Measurements from ENCODE around the genes PLEKHG4B and SLC6A3.

DNA sequence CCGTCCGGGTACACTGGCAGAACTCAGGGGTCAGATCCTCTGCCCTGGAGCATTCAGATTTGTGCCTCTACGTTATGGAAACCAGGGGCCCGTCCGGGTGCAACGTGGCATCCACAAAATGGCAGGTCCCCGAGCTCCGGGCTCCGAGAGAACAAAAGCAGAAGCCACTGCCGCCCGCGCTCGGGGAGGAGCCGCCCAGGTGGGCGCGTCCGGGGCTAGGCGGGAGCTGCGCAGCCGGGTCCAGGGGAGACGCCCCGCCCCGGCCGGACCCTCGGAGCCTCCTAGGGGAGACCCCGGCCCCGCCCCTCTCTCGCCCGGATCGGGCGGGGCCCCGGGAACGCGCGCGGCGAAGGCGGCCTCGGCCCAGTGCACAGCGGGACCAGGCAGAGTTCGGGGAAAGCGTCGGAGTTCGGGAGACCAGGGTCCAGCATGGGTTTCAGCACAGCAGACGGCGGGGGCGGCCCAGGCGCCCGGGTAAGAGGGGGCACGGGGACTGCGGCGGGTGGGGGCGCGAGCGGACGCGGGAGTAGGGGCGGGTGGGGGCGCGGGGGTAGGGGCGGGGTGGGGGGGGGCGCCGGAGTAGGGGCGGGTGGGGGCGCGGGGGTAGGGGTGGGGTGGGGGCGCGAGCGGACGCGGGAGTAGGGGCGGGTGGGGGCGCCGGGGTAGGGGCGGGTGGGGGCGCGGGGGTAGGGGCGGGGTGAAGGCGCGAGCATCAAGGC is at the start of gene PLEKHG4B:
Gene PLEKHG4B, plus strand, starts transcription at position 366 of the 719 bp plus-strand sequence.
- PRO-cap, result no peak

DNA sequence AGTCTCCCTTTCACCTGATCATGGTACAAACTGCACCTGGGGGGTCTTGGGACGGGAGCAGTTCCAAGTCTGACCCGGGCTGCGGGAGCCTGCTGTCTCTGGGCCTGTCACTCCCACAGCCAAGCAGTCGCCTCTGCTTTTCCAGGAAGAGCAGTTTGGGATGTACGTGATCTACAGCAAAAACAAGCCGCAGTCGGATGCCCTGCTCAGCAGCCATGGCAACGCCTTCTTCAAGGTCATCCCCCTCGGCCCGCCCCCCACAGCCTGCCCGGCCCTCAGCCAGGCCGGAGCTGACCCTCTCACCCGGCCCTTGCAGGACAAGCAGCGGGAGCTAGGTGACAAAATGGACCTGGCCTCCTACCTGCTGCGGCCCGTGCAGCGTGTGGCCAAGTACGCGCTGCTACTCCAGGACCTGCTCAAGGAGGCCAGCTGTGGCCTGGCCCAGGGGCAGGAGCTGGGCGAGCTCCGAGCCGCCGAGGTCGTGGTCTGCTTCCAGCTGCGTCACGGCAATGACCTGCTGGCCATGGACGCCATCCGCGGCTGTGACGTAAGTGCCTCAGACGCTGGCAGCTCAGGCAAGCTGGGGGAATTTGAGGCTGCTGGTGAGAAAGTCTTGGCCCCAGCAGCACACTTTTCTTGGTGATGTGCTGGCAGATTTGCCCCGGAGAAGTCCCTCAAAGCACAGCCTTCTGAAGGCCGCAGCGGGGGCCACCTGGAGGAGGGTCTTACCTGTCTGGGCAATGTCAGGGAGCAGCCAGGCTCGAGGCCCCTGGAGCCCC is 20.2 kb upstream of the LRRC14B start:
- PRO-cap, result no peak

DNA sequence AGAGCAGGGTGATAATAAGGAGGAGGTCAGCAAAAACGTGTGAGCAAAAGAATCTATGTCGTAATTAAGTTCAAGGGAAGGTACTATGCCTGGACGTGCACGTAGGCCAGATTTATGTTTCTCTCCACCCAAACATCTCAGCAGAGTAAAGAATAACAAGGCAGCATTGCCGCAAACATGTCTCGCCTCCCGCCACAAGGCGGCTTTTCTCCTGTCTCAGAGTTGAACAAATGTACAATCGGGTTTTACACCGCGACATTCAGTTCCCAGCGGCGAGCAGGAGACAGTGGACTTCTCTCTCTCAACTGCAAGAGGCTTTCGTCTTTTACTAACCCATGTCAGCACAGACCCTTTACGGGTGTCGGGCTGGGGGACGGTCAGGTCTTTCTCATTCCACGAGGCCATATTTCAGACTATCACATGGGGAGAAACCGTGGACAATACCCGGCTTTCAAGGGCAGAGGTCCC is 5.7 kb downstream of the LRRC14B start:
- PRO-cap, result no peak

GRCh38 chr5:243267-244415 is 25.5 kb downstream of the SDHA start:
- PRO-cap, result no peak

DNA sequence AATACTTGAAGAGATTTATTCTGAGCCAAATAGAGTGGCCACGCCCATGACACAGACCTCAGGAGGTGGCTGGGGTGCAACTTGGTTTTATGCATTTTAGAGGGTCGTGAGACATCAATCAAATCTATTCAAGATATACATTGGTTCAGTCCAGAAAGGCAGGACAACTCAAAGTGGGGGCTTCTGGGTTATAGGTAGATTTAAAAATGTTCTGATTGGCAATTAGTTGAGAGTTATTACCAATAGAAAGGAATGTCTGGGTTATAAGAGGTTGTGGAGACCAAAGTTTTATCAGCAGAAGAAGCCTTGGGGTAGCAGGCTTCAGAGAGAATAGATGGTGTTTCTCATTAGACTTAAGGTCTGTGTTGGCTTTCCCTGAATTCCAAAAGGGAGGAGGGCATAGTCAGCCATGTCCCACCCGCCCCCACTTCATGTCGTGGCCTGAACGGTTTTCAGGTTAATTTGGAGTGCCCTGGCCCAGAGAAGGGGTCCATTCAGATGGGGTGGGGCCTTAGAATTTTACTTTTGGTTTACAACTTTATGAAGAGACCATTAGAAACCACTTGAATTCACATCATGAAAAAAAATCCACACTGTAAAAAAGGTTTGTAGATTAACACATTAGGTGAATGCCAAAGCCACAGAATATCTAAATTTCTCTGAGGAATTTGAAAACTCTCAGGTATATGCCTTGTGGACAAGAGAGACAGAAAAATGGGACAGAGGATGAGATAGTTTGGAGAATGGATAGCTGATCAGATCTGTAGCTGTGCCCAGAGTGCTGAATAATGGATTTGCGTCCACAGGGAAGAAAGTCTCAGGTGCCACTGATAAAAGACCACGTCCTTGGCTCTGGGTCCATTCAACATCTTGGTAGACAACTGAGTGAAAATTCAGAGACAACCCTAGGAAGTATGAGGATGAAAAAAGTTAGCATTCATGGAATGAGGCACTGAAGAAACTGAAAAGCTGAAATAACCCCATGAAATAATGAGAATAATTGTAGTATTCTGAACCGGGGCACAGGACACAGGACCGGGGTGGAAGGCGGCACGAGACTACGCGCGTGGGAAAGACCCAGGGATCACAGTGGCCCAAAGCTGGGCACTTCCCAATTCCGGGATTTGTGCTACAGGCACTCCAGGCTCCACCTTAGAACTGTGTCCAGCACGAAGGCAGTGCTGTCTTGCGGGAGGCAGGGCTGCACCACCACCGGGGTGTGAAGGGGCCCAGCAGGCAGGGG is 1.7 kb upstream of the PDCD6 start:
- PRO-cap, result no peak

GRCh38 chr5:292790-293471 is 21.5 kb downstream of the PDCD6 start:
- PRO-cap, result no peak

GRCh38 chr5:532471-533252 is 8.4 kb upstream of the SLC9A3 start:
- PRO-cap, result no peak

DNA sequence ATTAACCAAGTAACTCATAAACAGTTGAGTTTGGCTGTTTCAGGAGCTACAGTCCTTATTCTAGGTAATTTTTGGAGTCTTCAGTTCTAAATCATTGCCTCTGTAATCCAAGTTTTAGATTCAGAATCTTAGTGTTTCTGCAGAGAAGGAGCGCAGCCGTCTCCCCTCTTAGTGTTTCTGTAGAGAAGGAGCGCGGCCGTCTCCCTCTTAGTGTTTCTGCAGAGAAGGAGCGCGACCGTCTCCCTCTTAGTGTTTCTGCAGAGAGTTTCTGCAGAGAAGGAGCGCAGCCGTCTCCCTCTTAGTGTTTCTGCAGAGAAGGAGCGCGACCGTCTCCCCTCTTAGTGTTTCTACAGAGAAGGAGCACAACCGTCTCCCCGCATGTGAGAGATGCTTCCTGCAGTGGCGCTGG is 10.7 kb downstream of the CEP72 start:
- PRO-cap, result no peak

- PRO-cap, result no peak
These were observed 567 bp downstream of the TPPP start for GRCh38 chr5:692453-693116.

DNA sequence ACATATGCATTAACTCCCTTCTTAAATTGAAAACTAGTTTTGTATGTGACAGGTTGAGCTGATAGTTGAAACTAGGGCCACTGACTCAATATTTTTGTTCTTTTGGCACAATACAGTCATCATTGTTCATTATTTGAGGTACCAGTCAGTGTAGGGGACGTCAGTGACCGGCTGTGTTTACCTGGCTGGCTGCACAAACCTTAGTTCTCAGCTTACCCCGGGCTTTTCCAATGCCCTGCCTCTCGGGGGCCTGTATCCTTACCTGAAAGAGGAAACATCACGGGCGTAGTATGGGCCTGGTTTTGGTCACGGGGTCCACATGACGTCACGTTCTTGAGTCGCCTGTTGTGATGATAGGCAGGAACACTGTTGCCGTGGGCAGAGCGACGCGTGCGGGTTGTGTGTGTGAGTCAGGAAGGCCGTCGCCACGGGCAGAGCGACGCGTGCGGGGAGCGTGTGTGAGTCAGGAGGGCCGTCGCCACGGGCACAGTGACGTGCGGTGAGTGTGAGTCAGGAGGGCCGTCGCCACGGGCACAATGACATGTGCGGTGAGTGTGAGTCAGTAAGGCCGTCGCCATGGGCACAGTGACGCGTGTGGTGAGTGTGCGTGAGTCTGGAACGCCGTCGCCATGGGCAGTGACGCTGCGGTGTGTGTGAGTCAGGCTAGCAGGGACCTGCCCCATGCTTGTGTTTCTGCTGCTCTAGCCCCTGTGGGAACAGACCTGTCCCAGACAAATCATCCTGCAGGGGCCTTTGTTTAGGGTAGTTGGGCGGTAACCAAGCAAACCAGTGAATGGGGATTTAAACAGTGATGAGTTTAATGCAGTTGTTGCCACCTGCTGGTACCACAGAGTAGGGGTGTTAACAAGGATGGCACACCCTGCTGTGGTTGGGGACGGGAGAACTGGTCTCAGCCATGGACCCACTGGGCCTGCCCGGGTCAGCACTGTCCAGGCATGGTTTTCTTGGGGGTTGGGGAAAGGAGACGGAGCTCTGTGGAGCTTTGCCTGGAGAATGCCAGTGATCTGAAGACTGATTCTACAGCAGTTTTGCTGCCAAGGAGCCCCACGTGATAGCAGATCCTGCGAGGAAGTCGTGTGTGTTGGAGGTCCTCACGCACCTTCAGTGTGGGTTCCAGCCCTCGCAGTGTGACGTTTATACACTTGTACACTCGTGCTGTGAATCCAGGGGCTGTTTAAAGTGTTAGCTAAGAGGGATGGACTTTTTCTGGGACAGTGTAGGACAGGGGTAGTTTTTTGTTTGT is 19.8 kb downstream of the TRIP13 start:
- PRO-cap, result no peak

GRCh38 chr5:948219-948876 is 55.7 kb downstream of the TRIP13 start:
- PRO-cap, result no peak

- PRO-cap, result no peak
These were observed 51.8 kb upstream of the NKD2 start for GRCh38 chr5:956858-957212.

GRCh38 chr5:1108082-1109217 is 3.4 kb downstream of the SLC12A7 start:
- PRO-cap, result no peak

GRCh38 chr5:1224952-1225368 is 221 bp upstream of the SLC6A18 start:
- PRO-cap, result no peak

- PRO-cap, result no peak
These were observed at the start of gene SLC6A3 for GRCh38 chr5:1445307-1445694. SLC6A3 (minus strand) TSS chr5:1445440.

- PRO-cap, result no peak
These were observed 25.6 kb upstream of the SLC6A3 start for GRCh38 chr5:1470432-1471722.

DNA sequence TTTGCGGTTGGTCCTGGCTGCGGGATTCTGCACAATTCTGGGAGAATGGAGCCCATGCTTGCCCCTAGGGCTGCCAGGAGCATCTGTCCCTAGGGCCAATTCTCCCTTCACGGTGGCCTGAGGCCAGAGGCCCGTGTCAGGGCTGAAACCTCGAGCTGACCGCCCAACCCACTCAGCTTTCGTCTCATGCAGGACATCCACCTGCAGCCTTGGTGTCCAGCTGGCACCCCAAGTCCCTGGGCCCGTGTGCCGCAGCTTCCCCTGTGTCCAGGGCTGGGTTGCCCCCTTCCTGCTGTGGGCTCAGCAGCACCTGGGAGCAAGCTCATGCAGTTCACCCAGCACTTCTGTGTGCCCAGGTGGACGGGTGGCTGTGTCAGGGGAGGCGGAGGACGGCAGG is 39.2 kb downstream of the LPCAT1 start:
- PRO-cap, result no peak

DNA sequence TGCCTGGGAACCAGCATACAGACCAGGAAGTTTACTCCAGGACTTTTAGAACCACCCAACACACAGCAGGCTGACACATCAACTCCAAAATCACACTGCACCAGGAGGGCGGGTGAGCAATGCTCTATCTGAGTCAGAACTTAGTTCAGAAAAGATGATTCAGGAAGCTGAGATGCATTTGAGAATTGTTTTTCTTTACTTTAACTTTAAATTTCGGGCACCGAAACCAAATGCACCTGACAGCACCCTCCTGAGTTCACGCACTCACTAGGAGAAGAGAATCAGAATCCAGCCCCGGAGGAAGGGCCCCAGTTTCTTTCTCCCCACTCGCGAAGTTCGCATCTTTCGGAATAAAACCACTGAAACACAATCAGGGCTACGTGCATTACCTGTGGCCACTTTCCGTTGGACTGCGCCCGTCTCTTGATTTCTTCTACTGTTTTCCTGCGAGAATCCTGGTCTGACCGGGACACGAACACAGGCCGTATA is 34.4 kb downstream of the LPCAT1 start:
- PRO-cap, result no peak

DNA sequence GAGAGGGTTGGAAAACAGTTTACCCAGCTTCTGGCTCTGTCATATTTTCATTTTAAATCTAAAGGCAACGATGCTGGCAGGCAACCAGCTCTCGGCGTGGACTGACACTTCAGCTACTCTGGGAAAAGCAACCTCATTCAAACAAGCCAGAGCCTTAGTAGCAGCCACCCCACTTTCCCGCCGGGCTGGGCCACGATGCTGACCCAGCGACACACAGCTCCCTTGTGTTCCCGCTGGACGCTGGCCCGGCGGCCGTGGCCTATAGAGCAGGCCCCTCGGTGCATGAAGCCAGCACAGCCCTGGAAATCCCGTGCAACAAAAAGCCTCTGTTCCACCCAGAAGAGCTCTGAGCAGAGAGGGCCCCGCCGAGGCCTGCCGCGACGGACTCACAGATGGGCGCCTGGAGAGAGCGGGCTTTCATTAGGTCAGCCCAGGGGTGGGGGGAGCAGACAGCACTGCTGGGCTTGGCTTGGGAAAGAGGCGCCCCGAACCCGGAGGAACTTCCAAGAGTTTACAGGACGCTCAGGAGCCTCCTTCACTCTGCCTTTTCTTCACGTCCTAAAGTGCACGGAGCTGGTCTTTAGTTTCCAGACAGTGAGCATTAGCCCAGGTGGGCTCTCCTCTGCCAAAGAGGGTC is 29.1 kb upstream of the LPCAT1 start:
- PRO-cap, result no peak

DNA sequence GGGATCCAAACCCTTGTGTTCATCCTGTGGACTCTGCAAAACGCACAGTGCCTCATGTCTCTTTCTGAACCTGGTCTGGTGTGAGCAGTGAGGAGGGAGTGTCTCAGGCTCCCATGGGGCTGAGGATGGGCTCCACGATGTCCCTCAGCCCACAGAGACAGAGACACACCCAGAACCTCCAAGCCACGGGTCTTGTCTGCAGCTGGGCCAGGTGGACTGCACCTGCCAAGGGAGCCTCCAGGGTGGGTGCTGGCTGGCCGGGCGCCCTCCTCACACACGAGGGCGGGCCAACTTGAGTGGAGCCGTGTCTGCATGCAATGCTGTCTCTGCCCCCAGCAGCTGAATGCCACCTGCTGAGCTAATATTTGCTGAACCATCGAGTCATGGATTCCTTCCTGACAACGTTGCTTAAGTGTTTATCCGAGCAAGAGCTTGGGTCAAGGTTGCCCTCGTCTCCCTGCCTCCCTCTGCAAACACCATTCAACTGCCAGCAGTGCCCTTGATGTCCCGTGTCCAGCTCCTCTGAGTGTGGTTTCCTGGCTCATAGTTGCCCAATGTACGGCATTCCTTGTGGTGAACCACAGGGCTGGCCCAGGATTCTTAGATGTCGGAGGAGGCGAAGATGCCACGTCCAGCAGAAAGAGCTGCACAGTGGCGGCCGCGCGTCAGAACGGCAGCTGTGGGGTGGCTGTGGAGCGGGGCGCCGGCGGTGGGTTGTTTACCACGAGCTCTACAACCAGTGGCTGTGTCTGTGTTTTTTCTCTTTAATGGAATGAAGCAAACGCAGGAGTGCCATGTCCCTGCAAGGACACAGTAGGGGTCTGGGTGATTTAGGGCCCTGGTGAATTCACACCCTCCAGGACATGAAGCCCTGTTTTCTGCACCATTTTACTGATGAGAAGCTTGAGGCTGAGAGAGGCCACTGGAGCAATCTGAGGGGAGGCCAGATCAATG is 31.6 kb upstream of the LPCAT1 start:
- PRO-cap, result no peak

All from peritoneum (tissue), 1 donor.